ENCODE results near the genes WDR1 and HS3ST1.

GRCh38 chr4:8163823-8164615 is 5.4 kb upstream of the ABLIM2 start:
- PRO-cap = no peak

- PRO-cap = no peak
These were observed 10.2 kb upstream of the SH3TC1 start for GRCh38 chr4:8188630-8189610.

- PRO-cap = no peak
These were observed 17.8 kb downstream of the SH3TC1 start for GRCh38 chr4:8216760-8217322.

GRCh38 chr4:8242204-8242708 is 27.3 kb upstream of the HTRA3 start:
- PRO-cap = no peak

- PRO-cap = no peak
These were observed 31.6 kb upstream of the HMX1 start for GRCh38 chr4:8903250-8903671.

DNA sequence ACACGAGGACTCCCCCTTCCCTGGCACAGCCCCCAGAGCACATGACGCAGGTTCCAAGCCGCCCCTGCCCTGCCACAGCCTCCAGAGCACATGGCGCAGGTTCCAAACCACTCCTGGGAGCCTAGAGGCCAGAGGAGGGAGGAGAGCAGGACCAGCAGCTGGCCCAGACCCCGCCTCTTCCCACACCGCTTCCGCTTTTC is 286 bp downstream of the FAM90A26 start:
- PRO-cap = unidirectional peak, minus-strand start at position 92 of the sequence

DNA sequence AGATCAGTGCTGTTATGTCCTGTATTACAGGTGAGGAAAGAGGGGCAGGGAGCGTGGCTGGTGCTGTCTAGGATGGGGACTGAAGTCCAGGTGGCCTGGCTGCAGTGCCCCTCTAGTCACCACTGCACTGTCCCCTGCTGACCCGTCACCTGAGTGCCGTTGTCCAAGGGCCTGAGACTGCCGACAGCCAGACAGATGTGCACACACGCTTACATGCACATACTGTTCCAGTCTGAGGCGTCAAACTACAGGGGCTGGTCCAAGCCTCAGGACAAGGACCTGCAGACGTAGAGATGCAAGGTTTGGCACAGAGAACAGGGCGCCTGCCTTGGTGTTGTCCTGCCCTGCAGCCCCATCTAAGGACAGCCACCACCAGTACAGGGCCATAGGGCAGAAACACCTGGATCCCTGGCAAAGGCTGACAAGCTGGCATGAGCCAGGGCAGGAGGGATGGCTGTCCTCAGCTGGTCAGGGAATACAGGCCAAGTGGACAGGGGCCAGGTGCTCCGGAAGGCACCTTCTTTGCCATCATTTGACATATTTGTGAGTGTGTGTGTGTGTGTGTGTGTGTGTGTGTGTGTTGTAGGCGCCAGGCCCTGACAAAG is 1.7 kb downstream of the SLC2A9 start:
- PRO-cap = no peak

GRCh38 chr4:10077347-10077840 is 39.2 kb downstream of the WDR1 start:
- PRO-cap = no peak

DNA sequence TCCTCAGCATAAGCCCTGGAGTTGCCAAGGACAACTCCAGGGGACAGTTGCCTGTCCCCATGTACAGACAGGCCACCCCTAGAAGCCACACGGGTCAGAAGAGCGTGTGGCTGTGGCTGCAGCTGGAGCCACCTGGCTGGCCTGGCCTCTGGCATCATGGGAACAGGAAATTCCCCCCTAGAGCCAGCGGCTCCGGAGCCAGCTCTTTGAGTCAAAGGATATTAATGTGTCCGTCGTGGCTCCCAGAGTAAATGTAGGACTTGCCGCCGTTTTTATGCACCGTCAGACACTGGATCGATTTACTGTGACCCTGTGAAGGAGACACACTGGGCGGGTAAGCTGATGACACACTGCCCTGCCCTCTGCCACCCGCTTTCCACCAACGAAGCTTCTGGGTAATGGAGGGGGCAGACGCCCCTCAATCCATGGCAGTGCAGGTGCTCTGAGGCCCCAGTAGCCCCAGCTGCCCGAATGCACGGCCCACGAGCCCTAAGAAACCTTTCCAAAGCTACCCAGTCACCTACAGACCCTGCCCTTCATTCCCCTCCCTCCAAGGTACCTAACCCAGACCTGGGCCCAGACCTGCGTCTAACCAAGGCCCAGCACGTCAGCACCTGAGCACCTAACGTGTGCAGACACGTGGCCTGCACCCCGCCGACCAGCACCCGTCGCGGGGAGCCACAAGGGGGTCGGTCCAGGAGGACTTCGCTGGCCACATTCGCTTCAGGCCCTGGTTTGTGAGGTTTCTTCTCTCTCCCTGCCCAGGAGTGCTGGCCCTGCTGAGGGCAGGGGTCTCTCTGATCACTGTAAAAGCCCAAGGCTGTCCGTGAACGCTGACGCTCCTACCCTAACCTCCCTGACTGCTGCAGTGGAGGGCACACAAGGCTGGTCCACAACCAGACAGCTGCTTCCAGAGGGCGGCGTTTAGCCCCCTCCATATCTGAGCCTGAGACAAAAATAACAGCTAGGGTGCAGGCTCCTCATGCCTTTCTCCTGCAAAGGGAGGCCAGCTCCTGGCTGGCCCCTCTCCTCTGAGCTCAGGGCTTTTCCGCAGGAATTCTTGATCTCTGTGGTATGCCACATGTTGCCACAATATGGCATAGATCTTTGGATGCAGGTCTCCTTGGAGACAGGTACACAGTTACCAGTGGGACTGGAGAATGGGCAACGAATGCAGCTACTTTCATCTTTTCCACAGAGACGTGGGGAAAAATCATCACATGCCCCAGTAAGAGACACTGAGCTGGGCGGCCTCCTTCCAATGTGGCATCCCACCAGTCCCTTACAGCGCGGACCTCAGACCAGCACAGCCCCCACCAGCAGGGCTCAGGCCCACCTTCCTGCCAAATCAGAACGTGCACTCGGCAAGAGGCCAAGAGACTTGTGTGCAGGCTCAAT is 31.9 kb downstream of the WDR1 start:
- PRO-cap = no peak

DNA sequence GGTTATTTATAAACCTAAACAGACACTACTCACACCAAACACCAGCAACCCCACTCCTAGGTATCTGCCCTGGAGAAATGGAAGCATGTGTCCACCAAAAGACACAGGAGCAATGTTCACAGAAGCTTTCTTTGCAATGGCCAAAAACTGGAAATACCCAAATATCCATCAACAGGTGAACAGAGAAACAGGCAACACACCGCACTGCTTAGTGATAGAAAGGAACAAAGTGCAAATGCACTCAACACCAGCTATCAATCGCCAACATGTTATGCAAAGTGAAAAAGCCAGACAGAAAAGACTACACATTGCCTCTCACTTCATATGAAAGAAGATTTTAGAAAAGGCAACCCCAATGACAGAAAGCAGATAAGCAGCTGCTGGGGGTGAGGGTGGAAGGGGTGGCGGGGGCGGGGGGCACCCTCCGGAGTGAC is 10.9 kb downstream of the WDR1 start:
- PRO-cap = no peak

DNA sequence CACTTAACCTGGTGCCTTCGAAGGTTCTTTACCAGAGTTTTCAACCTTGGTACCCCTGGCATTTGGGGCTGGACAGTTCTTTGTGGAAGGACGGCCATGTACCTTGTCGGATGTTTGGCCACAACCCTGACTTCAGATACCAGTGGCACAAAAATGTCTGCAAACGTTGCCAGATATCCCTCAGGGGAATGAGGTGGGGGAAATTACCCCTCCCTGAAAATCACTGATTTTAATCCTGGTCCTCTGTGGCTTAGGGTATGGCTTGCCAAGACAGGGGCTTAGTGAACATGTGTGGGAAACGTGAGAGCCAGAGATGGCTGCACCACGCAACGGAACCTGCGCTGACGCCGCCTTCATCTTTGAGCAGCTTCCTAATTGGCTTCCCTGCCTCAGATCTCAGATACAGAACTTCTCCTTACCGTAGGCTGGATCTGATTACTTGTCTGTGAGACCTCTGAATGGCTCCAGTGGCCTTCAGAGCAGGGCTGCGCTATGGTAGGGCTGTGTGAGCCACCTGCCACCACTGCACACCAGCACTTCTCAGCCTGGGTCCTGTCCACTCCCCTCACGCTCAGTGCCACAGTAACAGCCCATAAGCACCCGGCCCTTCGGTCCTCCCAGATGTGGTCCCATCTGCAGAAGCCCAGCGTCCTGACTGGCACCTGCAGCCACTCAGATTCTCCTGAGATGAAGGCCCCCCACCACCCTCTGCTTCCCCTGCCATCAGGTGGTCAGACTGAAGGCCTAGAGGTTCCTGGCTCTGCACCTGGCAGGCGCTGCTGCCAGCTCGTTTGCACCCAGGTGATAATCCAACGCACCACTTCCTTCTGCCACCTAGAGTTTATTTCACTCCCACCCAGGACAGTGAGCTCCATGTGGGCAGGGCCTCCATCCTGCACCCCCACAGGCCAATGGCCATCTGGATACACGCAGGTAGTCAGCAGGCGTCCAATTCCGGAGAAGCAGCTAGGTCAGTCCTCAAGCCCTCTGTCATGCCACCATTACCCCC is 5.6 kb downstream of the WDR1 start:
- PRO-cap = no peak

GRCh38 chr4:10116502-10116989 is at the start of gene WDR1:
Gene WDR1 (minus strand): TSS chr4:10116799.
- PRO-cap = bidirectional peak, plus-strand start at chr4:10116543, minus-strand start at chr4:10116462; bidirectional peak, plus-strand start at chr4:10117092, minus-strand start at chr4:10116731

DNA sequence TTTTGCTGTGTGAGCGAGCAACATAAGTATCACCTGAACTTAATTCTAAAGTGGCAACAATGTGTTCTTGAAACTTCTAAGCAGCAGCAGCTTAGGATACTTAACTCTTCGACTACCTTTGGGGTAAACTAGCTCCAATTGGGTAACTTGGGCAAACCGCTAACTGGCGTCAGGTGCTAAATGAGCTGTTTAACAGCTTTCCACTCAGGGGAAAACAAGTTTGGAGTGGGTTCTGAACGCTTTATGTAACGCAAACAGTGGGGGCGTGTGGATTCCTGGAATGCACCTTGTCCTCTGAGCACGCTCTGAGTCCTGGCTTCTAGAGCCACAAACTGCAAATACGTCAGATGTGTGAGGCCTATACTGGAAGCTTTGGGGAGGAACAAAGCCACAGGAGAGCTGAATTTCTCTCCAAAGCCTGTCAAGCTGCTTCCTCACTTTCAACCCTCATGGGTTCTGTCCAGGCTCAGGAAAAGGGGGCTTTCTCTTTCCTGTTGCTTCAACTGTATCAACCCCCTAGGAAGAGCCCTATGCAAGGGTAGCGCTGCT is 4.4 kb upstream of the WDR1 start:
- PRO-cap = no peak

DNA sequence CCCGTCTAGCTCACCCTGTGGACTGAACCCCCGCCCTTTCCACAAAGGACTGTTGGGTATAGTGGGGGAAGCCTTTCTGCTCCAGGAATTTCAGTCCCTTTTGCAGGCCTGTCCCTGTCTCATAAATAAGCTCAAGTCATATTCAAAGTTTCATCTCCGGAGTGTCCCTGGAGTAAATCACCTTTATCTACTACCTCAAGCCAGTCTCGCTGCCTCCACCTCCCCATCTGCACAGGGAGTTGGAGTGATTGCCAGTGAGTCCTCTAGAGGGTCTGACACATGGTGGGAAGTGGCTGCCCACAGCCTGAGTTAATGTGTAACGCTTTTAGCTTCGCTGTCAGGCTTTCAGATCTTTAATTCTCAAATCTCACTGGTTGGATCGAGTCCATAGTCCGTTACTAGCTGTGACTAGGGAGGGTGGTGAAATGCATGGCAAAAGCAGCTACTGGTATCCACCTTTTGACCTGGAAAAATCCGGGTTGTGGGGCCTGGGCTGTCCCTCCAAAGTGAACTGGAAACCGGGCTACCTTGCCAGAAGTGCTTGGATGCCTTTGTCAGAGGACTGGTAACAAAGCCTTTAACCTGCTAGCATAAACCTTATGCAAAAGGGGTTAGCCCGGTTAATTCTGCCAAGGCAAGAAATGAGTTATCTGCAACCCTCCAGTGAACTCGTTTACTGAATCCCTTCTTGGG is 5.0 kb upstream of the WDR1 start:
- PRO-cap = no peak

- PRO-cap = no peak
These were observed 50.2 kb upstream of the CLNK start for GRCh38 chr4:10734716-10735122.

DNA sequence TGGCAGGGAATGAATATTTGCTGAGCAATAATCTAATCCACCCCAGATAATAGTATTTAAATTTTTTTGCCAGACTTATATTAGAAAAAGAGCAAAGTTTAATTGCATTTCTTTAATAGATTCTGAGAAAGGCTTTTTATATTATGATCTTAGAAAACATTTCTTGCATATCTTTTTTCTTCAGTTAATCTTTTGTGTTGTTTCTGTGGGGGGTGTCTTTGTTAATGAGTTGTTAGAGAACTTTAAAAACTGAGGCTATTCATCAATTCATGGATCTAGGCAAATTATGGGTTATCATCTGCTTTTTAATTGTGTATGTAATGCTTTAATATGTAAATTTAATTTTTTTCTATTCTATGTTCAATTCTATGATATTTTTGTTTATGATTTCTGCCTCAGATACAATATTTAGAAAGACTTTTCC is 309.9 kb downstream of the HS3ST1 start:
- PRO-cap = no peak

DNA sequence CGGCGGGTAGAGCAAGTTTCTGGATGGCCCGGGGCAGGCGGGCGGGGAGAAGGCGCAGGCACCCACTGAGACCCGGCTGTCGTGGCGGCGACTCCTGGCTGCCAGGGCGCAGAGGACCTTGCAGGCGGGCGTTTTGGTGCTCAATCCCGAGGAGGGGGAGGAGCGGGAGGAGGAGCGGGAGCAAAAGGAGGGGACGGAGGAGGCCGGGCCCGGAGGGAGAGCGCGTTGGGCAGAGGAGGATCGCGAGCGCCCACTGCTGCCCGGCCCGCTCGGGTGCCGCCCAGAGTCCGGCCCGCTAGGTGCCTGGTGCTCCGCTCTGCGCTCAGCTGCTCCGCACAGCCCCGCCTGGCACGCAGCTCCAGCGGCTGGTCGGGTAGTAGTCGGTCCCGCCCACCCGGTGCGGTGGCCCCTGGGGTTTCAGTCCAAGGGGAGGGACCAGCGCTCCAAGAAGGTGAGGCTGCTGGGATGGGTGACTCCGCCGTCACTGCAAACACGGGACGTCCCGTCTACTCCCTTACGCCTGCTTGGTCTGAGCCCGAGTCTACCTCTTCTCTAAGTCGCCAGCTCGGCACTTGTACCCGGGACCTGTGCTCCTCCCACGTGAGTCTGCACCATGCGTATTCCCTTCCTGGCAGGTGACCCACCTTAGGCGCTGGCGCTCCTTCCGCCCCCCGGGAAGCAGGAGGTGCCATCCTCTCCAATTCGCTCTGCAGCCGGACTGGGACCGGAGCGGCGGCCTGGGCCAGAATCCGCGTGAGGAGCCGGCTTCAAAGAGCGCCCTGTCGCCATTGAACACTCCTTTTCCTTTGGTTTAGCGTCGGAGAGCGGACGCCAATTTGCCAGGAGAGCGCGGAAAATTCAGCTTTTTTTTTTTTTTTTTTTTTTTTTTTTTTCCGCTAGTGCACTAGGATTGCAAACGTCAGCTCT is at the start of gene HS3ST1:
TSS of gene HS3ST1 (minus strand) at position 114 of the 927 bp plus-strand sequence.
- PRO-cap = bidirectional peak, plus-strand start at position 217 of the sequence, minus-strand start at position 77 of the sequence; bidirectional peak, plus-strand start at position 484 of the sequence, minus-strand start at position 347 of the sequence; unidirectional peak, plus-strand start at position 700 of the sequence; bidirectional peak, plus-strand start at position 875 of the sequence, minus-strand start at position 808 of the sequence

- PRO-cap = no peak
These were observed 40.1 kb upstream of the HS3ST1 start for GRCh38 chr4:11468746-11469298.

GRCh38 chr4:11505648-11505995 is 76.9 kb upstream of the HS3ST1 start:
- PRO-cap = no peak

DNA sequence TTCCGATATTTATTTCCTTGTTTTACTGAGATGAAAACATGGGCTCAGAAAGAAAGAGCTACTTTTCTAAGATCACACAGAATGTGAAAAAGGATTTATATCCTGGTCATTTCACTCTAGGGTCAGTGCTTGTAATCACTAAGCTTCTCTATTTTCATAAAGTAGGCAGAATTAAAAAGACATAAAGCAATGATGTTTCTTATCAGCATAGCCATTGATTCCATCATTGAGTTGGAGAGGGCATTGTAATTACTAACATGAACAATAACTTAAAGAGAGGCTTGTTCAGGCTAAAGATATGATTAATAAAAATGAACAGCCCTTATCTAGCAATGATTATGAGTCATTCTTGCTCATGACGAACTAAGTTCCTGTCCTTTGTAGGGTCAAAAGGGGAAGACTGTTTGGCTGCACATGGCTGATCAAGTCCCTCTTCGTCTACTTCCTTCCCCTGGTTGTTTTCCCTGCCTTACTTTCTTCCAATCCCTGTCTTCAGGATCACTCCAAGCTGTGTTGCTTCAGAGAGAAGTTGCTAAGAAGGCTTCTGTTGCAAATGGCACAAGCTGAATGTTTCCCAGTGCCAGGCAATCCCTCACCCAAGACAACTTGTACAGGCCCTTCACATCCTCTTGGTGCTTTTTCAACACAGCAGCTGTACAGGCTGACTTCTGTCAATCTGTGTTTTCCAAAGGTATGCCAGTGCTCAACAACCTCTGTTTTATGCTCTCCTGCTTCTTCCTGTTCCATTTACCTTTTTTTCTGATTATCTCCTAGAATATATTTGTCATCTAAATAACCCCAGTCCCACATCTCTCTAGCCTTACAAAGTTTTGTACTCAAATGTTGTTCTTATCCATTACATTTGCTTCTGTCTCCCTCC is 115.0 kb upstream of the HS3ST1 start:
- PRO-cap = no peak